HTR-8/SVneo (cell line): ENCODE results near the genes SENP5 and NCBP2AS2.

GRCh38 chr3:195989502-195989990 lies 81.2 kb upstream of the TNK2 start:
- RRBS = no CpG with 5 or more reads among the region's 46 CpGs

- RRBS = no CpG with 5 or more reads among the region's 31 CpGs
Observed at GRCh38 chr3:195990488-195991014, 82.2 kb upstream of the TNK2 start.

- RRBS = no CpG with 5 or more reads among the region's 5 CpGs
Observed at GRCh38 chr3:196082711-196083116, 824 bp upstream of the TFRC start.

DNA sequence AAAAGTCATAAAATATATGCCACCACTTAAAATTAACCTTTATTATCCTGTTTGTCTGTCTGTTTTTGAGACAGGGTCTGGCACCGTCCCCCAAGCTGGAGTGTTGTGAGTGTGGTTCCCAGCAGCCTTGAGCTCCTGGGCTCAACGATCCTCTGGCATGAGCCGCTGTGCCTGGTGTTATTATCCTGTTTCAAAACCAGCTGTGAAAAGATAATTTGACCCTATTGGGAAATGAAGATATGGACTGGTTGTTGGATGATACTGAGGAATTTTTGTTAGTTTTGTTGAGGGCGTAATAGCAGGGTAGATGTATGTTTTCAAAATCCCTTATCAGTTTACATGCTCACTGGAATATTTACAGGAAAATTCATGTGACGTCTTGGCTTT lies 56.5 kb upstream of the TFRC start:
- RRBS = no CpG with 5 or more reads among the region's 5 CpGs

GRCh38 chr3:196177453-196177795 lies 33.8 kb downstream of the ZDHHC19 start:
- RRBS = no CpG with 5 or more reads among the region's 10 CpGs

DNA sequence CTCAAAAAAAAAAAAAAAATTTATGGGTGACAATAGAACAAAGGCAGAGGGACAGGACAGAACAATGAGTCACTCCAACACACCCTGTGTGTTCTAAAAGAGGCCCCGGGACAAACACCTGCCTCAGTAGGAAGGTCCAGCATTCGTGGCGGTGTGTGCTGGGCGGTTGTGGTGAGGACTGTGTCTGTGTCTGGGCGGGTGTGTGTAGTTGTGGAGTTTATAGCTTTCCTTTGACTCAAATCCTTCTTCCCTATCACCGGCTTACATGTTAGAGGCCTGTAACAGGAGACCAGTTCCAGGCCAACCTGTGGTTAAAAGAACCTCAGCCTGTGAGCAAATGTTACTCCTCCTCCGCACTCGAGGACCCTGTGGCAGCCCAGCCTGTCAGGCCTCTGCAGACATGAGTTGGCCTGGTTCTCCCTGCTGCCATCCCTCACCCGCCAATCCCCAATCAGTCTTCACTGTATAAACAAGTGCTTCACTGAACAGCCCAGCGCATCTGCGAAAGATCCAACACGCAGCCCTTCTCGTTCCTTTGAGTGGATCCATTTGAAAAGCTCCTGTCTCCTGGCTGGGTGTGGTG lies 27.7 kb downstream of the ZDHHC19 start:
- RRBS = no CpG with 5 or more reads among the region's 13 CpGs

DNA sequence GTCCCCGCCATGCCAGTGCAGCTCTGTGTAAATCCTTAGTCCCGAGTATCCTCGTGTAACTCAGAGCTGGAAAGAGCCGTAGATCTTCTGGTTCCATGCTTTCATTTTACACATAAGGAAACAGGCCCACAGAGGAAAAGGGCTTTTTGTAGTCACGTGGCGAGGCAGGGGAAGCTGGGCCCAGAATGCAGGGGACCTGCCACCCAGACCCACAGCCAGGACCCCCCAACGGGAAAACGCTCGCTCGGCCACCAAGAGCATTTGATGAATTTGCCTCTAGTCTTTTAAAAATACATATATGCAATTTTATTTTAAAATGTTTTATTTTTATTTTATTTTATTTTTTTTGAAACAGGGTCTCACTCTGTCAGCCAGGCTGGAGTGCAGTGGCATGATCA lies 24.0 kb downstream of the ZDHHC19 start:
- RRBS = no CpG with 5 or more reads among the region's 10 CpGs

DNA sequence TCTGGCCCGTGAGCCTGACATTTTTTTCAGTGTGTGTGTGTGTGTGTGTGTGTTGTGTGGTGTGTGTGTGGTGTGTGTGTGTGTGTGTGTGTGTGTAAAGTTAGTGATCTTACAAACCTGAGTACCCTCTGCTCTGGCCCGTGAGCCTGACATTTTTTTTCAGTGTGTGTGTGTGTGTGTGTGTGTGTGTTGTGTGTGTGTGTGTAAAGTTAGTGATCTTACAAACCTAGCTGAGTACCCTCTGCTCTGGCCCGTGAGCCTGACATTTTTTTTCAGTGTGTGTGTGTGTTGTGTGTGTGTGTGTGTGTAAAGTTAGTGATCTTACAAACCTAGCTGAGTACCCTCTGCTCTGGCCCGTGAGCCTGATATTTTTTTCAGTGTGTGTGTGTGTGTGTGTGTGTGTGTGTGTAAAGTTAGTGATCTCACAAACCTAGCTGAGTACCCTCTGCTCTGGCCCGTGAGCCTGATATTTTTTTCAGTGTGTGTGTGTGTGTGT lies 999 bp downstream of the DYNLT2B start:
- RRBS = no CpG with 5 or more reads among the region's 5 CpGs

GRCh38 chr3:196563833-196564478 lies 4.4 kb downstream of the WDR53 start:
- RRBS = no CpG with 5 or more reads among the region's 11 CpGs

DNA sequence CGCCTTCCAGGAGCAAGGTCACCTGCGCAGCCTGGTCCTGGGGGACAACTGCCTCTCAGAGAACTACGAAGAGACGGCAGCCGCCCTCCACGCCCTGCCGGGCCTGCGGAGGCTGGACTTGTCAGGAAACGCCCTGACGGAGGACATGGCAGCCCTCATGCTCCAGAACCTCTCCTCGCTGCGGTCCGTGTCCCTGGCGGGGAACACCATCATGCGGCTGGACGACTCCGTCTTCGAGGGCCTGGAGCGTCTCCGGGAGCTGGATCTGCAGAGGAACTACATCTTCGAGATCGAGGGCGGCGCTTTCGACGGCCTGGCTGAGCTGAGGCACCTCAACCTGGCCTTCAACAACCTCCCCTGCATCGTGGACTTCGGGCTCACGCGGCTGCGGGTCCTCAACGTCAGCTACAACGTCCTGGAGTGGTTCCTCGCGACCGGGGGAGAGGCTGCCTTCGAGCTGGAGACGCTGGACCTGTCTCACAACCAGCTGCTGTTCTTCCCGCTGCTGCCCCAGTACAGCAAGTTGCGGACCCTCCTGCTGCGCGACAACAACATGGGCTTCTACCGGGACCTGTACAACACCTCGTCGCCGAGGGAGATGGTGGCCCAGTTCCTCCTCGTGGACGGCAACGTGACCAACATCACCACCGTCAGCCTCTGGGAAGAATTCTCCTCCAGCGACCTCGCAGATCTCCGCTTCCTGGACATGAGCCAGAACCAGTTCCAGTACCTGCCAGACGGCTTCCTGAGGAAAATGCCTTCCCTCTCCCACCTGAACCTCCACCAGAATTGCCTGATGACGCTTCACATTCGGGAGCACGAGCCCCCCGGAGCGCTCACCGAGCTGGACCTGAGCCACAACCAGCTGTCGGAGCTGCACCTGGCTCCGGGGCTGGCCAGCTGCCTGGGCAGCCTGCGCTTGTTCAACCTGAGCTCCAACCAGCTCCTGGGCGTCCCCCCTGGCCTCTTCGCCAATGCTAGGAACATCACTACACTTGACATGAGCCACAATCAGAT lies 20.8 kb downstream of the NRROS start:
- RRBS = 97% methylated on average over 11 of the region's 65 CpGs

DNA sequence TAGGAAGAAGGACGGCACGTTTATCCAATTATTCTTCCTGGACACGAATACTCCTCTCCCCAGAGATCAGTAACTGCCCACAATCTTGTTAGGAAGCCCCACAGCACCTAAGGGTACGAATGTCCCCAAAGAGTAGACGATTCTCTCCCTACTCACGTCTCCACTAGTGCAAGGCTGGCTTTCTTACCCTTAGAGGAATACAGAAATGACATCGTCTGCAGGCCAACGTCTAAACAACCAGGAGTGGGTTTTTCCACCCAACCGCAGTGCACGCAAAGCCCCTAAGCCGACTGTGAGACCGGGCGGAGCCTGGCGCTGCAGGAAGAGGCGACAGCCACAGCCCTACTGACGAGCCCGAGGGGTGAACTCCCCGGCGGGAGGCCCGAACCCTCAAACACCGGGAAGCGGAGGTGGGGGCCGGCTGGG lies 295 bp downstream of the CEP19 start:
- RRBS = 2% methylated on average over 7 of the region's 23 CpGs

GRCh38 chr3:196741335-196741677 lies 1.6 kb downstream of the PAK2 start:
- RRBS = no CpG with 5 or more reads among the region's 5 CpGs

GRCh38 chr3:196867236-196868028 lies at the start of gene SENP5:
Gene SENP5, plus strand, starts transcription at chr3:196867920.
- RRBS = 1% methylated on average over 36 of the region's 62 CpGs

- RRBS = under 1% methylated on average over 34 of the region's 68 CpGs
Observed at GRCh38 chr3:196868029-196868777, 483 bp downstream of the SENP5 start.

- RRBS = 2% methylated on average over 14 of the region's 17 CpGs
Observed at GRCh38 chr3:196942625-196942733, at the start of gene NCBP2AS2. Gene NCBP2AS2, plus strand, starts transcription at chr3:196942674.

GRCh38 chr3:196965598-196966383 lies 2.8 kb downstream of the PIGZ start:
- RRBS = no CpG with 5 or more reads among the region's 14 CpGs

DNA sequence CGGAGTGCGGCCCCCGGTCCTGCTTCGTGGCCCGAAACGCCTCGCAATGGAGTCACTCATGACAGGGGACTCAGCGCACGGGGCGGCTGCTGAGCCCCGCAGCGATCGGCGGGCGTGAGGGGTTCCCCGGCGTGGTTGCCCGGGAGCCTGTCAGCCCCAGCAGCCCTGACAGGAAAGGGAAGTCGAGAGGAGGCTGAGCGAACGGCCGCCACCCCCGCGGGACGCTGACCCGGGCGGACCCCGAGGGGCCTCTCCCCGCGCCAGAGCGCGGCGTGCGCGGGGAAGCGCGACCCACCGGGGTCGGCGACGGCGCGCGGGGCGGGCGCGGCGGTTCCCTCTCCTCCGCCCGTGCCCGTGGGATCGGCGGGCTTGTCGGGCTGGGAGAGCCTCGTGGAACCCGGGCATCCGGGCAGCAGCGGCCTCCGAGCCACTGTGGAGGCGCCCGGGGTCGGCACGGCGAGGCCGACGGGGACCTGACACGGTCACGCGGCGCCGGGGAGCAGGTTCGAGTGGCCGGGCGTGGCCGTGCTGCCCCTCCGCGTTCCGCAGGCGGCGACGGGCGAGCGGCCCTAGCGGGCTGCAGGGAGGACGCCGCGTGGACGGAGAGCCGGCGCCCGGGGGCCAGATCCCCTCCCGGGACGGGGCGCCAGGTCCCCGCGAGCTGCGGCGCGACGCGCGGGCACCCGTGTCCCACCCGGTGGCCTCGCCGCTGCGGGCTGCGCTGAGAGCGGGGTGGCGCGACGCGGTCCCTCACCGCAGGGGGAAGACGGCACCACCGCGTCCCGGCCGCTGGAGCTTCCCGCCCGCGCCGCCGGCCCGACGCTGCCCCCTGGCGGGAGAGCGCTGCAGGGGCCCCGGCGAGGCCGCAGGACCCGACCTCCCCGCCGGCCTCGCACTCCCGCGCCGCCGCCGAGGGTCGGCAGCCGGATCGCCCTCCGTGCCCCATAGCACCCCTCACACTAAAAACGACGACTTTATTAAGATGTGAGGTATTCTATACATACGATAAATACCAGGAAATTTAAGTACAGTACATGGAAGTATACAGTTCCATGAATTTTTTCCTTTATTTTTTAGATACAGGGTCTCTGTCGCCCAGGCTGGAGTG lies 945 bp upstream of the PIGZ start:
- RRBS = 2% methylated on average over 109 of the region's 148 CpGs

DNA sequence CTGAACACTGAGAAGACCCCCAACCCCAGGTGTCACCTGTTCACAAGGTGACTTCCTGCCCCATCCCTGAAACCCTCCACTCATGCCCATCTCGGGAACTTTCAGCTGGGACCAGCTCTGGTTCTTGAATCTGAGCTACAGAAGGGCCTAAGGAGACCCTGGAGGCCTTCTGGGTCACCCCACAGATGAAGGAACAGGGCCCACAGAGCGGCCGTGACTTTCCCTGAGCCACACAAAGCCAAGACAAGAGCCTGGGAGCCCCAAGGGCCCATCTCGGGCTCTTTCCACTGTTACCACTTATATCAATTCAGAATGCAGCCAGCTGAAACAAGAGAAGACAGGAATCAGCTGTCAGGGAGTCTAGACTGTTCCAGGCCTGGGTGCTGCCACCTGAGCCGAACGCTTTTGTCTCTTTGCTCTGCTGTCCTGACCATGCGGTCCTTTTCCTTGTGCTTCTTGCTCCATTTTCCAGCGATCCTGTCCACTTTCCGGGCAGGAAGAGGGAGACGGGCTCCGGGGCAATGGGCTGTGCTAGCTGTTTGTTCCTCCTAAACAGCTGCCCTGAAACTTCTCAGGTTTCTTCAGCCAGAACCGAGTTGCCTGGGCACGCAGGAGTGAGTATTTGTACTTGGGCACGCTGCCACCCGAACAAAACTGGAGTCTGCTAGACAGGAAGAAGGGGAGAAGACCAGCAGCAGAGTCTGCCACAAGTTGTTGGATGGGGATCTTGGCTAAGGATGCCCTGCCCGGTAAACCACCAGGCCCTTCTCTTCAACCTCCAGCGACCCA lies 28.0 kb upstream of the PIGZ start:
- RRBS = no CpG with 5 or more reads among the region's 17 CpGs

DNA sequence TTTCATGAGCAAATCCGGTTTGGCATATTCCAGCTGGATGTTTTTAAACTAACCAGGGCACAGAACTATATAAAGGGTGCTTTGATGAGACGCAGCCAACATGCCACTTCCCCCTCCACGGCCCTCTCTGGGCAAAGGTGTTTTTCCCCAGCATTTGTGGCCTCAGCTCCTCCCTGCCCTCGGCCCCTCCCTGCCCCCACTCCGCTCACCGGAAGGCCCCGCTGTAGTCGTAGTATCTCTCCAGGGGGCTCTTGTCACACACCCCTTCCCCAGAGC lies 6.9 kb downstream of the MELTF start:
- RRBS = 94% methylated on average over 3 of the region's 8 CpGs

DNA sequence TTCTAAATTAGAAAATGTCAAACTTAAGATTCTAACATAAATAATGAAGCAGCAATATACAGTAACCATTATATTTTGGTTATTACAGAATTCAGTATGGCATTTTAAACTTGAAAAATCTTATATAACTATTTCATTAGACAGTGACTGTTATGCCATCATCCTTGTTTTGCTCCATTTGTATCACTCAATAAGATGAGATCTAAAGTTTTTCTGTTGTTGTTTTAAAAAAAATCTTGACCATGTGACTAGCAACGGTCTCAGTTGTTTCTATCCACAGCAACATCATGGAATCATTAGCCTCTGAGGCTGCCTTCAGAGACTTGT lies 129.9 kb downstream of the DLG1 start:
- RRBS = no CpG with 5 or more reads among the region's 1 CpG